ENCODE measurements around a stretch of chr2.

GRCh38 chr2:11726222-11726971 lies 20.0 kb upstream of the LPIN1 start:
- PRO-cap, result no peak

- PRO-cap, result no peak
Measured at GRCh38 chr2:11826235-11827380, 80.2 kb downstream of the LPIN1 start.

- PRO-cap, result no peak
Measured at GRCh38 chr2:12702386-12703308, 14.1 kb upstream of the TRIB2 start.

GRCh38 chr2:12730949-12731241 lies 14.2 kb downstream of the TRIB2 start:
- PRO-cap, result no peak

DNA sequence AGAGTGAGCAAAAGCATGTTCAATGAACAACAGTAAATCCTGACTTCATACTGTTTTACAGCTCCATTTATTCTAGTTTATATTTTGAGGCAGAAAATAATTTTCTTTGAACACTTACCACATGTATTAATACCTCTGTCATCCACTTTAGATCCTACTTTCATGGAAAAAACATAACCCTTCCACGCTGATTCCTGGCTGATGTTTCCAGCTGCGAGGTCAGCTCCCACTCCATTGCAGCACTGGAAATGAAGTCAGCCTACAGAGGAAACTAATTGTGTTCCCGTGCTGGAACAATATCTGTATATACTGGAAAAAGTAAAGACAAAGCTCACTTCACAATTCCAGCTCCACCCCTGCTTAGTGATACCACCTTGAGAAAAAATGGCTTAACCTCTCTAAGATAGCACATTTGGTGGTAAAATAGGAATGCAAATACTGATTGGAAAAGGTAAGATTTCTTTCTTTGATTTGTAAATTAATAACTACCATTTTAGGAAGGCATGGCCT lies 89.8 kb downstream of the TRIB2 start:
- PRO-cap, result no peak

GRCh38 chr2:12948432-12949078 lies 231.8 kb downstream of the TRIB2 start:
- PRO-cap, result no peak

DNA sequence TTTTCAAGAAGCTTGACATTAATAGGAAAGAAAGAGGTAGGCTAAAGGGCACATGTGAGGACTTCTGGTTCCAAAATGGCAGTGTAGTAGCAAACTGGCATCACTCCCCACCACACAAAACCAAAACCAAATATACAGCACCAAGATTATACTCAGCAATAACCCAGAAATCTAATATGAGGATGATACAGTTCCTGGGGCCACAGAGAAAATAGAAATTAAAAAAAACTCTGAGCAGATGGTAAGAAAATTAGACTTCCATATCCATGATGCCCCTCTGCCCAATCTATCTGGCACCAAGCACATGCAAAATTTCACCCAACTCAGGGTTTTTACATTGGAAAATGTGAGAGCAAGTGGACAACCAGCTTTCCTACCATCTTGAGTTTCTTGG lies 206.5 kb downstream of the LRATD1 start:
- PRO-cap, result no peak

DNA sequence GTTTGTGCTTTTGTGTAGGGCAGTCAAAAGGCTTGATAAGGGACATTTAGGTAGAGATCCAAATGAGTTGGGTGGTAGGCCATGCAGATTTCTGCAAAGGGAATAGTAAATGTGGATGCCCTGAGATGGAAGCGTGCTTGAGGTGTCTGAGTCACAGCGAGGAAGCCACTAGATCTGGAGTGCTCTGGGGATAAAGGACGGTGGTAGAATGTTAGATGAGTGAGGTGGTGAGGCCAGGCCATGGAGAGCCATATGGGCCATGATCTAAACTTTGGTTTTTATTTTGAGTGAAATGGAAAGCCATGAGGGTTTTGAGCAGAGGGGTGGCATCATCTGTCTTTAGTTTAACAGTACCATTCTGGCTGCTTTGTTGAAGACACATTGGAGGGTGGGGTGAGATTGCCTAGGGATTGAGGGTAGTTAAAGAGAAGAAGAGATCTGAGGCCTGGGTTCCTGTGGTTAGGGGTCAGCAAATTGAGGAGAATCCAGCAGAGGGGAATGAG lies 13.2 kb downstream of the DDX1 start:
- PRO-cap, result no peak

DNA sequence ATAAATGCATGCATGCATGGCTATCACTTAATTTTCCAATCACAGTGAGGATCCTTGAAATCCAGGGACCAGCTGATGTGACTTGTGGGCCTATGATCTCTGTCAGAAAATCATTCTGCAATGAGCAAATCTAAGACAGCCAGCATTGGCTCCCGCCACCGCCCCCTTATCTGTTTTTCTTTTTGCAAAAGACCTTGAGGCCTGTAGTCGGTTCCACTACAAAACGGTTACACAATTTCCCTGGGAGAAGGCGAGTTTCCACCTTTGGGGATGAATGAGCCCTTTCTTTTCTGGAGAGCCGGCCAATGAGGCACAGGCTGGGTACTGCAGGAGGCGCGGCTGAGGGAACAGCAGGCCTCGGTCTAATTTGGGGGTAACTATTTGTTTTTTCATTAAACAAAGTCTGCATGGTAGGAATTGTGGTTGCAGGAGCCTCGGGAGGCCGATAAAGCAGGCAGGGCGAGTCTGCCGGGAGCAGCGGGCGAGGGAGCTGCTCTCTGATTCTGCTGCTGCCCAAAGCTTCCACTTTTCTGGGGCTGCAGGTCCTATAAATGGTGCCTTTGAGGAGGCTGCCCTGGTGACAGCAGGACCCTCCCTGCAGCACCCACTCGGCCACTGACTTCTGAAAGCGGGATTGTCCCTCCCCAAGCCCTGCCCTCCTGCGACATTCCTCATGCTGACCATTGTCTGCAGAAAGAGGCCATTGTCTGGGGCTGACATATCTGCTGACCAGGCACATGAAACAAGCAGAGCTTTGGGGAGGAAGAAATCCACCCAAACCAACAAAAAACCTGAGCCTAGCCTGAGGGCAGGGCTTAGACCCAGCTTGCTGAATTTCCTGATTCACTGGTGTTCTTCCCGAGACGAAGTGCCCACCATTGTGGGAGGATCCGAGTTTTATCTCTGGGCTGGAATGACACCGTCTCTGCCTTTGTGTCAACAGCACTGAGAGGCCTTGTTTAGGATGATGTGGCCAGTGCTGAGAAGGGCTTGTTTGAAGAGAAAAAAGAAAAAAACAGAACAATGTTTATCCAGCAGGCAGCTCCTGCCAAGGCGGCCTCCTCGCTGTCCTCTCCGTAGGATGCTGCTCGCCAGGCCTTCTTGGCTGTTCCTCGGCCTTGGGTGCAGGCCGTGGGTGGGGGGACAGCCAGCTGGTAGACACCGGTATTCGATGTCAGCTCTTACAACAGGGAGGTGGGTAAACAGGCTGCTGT lies 129.6 kb downstream of the MYCN start:
- PRO-cap, result no peak

DNA sequence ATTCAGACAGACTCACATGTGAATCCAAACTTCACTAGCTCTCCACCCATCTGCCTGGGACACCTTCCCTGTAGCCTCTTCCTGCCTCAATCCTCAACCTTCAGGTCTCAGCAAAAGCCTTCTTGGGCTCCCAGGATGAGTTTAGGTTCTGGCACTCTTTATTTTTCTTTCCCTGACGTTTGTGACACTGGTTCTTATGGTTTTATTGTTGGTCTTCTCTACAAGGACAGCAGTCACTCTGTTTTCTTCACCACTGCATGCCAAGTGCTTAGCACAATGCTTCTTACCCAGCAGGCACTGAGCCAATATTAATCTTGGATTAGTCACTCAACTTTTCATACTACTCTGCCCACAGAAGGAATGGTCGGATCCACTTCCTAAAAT lies 186.2 kb downstream of the MYCN start:
- PRO-cap, result no peak

DNA sequence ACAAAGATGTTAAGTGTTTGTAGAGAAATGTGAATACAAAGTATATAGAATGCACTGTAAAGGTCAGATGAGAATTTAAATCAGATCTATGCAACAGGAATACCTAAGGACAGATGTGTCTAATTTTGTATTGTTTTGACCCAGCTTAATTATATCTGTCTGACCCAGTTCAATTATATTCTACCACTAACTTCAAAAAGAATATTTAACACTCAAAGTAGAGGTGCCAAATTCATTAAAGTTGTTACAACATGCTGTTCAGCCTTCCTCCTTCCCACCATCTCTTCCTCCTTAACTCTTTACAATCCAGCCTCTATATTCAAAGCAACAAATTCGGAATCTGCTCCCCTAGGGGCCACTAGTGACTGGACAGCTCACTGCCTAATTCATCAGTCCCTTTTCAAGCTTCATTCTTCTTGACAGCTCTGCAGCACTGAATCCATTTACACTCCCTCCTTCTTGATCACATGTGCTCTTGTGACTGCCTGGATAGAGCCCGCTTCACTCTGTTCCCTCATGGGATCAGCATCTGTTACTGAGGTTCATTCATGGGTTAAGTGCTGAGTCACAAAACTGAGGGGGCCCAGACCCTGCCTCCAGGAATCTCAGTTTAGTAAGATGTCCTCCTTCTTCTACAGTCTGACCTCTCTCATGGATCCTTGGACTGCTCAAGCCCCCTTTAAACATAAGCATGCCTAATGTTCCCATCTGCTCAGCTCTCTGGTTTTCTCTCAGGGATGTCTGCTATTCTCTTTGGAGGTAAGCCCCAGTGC lies 81.6 kb downstream of the CYRIA start:
- PRO-cap, result no peak

- PRO-cap, result no peak
Measured at GRCh38 chr2:16653584-16654376, 11.9 kb downstream of the CYRIA start.

GRCh38 chr2:16658131-16658656 lies 7.4 kb downstream of the CYRIA start:
- PRO-cap, result no peak

GRCh38 chr2:16712904-16713440 lies 47.3 kb upstream of the CYRIA start:
- PRO-cap, result no peak

GRCh38 chr2:17543040-17543827 lies 2.7 kb downstream of the VSNL1 start:
- PRO-cap, result no peak

- PRO-cap, result no peak
Measured at GRCh38 chr2:17751437-17751828, 2.2 kb downstream of the SMC6 start.

DNA sequence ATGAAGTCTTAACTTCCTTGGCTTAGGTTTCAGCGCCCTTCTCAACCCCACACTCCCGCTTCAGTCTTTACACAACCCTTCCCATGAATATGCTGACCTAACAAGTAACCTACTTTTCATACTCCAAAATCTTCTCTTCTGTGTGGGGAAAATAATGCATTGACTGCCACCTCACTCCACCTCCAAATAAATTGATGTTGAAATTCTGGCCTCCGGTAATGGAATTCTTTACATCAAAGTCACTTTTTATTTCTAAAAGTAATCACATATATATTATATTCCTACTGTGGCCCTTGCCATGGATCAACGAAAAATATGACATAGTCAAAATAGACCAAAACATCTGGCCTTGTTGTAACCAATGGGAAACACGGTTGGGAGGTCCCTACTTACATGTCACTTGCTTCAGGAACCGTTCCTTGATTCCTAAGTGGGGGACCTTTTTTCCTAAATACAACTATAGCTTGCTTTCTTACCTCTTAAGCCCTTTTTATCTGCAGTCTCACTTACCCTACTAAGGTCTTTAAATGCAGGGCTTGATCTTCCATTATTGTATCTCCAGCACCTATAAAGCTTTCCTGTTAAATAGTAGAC lies 1.0 kb downstream of the GEN1 start:
- PRO-cap, result no peak

GRCh38 chr2:17813647-17814206 lies 2.5 kb upstream of the MSGN1 start:
- PRO-cap, result bidirectional peak, plus-strand start at chr2:17813920, minus-strand start at chr2:17813760

- PRO-cap, result no peak
Measured at GRCh38 chr2:18992036-18992298, 366.5 kb downstream of the OSR1 start.

DNA sequence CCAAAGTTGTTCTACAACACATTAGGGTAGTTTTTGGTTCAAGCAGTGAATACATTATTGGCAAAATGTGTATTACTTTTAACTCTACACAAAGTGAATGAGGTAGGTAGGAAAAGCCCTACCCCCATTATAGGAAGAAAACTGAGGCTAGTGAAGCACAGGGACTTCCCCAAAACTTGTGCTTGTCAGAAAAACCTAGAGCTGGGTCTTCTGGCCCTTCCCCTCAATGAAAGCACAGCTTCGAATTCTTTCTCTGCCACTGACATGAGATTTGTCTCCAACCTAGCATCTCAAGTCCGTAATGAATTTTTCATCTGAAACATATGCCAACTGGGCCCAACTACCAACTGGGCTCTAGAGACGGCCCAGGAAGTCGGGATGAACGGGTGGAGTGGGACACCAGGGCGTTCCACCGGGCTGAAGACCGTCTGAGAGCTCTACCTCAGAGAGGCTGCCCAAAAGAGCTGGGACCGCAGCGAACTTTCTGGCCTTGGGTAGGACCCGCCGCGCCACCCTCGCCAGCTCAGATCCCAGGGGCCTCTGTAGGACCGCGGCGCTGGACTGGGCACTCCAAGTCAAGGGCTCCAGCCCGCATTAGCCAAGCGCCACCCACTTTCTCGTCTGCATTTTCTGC lies 11.1 kb downstream of the OSR1 start:
- PRO-cap, result no peak